GM23338 (cell line): Measurements from ENCODE around the gene PAIP2.

DNA sequence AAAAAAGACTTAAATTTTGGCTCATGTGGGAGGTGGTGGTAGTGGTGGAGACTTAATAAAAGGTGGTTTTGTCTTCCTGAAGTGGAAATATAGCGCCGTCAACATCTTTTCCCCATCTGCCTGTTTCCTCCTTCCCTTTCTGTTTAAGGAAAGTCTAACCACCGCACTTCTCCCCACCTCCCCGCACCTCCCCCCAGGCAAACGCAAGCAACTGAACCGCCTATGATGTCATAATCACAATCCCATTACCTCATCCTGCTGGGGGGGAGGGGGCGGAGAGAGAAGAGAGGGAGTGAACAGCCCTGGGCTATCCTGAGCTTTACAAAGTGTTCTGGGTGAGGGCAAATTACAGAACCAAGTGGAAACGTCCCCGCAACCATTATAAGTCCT, 788 bp upstream of the FAM53C start:
- PRO-cap: bidirectional peak, plus-strand start at position 322 of the sequence, minus-strand start at position 145 of the sequence
- RAMPAGE, long total RNA: no peak

DNA sequence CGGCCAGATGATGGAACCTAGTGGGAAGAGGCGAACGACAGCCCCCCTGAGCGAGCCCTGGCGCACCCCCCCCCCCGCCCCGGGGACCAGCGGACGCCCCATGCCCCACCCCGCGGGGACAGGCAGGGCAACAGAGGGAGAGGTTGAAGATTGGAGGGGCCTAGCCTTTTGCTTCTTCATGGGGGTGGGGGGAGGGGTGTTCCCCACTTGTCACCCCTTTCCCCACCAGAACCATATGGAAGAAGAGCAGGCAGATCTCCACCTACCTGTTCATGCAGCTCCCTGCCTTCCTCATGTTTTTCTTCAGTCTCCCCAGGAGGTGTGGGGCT, 423 bp downstream of the FAM53C start:
- PRO-cap: bidirectional peak, plus-strand start at position 236 of the sequence, minus-strand start at position 235 of the sequence
- RAMPAGE, long total RNA: no peak

GRCh38 chr5:138346705-138347798, 5.4 kb upstream of the KDM3B start:
- PRO-cap: no peak
- RAMPAGE, long total RNA: no peak

- PRO-cap: bidirectional peak, plus-strand start at chr5:138353337, minus-strand start at chr5:138353442; bidirectional peak, plus-strand start at chr5:138353654, minus-strand start at chr5:138353607
- RAMPAGE, long total RNA: no peak
Measured at GRCh38 chr5:138353375-138353961, 983 bp downstream of the KDM3B start.

GRCh38 chr5:138553651-138554780, 11.0 kb upstream of the ETF1 start:
- PRO-cap: no peak
- RAMPAGE, long total RNA: no peak

- PRO-cap: no peak
- RAMPAGE, long total RNA: no peak
Measured at GRCh38 chr5:138565222-138566164, 9.7 kb downstream of the HSPA9 start.

DNA sequence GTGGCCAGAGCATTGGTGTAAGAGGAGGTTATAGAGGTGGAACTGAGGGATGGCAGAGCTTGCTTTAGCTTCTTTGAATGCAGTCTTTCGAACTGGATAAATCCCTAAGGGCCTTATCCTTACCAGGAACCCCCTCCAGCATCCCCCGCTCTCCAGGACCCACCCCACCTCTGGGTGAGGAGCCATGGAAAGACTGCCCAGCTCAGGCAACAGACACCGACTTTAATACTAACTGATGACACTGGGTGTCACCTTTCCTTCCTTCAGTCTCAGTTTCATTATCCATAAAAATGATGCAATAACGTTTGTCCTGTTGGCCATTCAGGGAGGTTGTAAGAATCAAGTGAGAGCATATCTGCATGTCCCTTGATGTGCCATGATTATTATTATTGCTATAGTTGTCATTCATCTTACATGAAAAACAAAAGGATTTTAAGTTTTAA, 50.8 kb upstream of the CTNNA1 start:
- PRO-cap: bidirectional peak, plus-strand start at position 320 of the sequence, minus-strand start at position 195 of the sequence
- RAMPAGE, long total RNA: no peak

- PRO-cap: no peak
- RAMPAGE, long total RNA: no peak
Measured at GRCh38 chr5:138963837-138964369, 88.8 kb upstream of the LRRTM2 start.

DNA sequence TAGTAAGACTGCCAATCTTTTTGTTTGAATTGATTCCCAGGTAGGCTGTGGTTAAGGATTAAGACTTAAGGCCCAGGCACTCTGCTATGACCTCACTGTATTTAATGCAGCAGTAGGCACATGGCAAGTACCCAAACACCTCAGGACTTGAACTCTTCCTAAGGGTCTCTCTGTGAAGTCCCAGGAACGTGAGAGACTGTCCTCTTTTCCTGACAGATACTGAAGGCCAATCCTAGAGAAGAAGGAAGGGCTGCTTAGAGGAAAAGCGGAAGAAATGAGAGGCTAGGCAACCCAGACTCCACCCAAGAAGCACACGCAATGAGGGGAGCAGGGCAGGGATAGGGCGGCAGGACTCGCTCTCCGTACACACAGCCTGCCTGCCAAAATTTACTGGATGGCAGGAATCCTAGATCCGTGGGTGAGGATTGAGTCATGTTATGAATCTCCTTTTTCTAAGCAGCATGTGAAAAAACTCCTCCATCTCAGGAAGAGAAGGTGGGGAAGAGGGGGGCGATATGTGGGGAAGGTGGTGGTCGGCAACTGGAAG, 93.4 kb downstream of the SIL1 start:
- PRO-cap: no peak
- RAMPAGE, long total RNA: no peak

DNA sequence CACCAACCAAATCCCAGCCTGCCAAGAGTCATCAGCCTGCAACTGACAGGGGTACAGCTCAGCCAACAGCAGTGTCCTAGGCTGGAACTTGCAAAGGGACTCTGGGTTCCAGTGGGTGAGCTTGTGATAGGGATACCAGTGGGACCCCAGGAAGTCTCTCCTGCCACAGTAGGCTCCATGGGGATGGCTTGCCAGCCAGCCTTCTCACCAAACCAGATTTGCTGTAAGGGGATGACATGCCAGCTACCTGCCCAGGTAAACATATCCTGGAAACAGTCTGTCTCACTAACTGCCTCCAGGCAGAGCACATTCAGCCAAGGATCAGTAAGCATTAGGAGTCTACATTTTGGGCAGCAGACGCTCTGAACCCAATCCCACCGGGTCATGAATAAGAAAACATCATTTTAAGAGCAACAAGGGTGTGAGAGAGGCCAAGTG, 49.9 kb downstream of the SIL1 start:
- PRO-cap: no peak
- RAMPAGE, long total RNA: no peak

- PRO-cap: no peak
- RAMPAGE, long total RNA: no peak
Measured at GRCh38 chr5:139190108-139190687, 8.0 kb downstream of the SIL1 start.

- PRO-cap: bidirectional peak, plus-strand start at chr5:139294537, minus-strand start at chr5:139294465; bidirectional peak, plus-strand start at chr5:139294782, minus-strand start at chr5:139294747; bidirectional peak, plus-strand start at chr5:139294937, minus-strand start at chr5:139294976
- RAMPAGE, long total RNA: no peak
Measured at GRCh38 chr5:139294348-139295239, 1.1 kb downstream of the MATR3 start.

- PRO-cap: no peak
- RAMPAGE, long total RNA: no peak
Measured at GRCh38 chr5:139315401-139316288, 22.1 kb downstream of the MATR3 start.

GRCh38 chr5:139328666-139329106, 13.0 kb upstream of the PAIP2 start:
- PRO-cap: no peak
- RAMPAGE, long total RNA: no peak

DNA sequence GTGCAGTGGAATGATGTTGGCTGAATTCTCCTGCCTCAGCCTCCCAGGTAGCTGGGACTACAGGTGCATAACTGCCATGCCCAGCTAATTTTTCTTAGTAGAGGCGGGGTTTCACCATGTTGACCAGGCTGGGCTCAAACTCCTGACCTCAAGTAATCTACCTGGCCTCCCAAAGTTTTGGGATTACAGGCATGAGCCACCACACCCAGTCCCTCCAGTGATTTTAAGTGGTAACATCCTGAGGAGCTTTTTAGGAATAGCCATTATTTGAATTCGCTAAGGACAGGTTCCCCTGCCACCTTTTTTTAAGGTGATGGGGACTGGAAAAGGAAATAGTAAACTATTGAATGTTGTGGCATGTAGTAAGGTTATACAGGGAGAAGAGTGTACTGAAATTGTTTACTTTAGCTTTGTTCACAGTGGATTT, 9.7 kb upstream of the PAIP2 start:
- PRO-cap: no peak
- RAMPAGE, long total RNA: no peak

DNA sequence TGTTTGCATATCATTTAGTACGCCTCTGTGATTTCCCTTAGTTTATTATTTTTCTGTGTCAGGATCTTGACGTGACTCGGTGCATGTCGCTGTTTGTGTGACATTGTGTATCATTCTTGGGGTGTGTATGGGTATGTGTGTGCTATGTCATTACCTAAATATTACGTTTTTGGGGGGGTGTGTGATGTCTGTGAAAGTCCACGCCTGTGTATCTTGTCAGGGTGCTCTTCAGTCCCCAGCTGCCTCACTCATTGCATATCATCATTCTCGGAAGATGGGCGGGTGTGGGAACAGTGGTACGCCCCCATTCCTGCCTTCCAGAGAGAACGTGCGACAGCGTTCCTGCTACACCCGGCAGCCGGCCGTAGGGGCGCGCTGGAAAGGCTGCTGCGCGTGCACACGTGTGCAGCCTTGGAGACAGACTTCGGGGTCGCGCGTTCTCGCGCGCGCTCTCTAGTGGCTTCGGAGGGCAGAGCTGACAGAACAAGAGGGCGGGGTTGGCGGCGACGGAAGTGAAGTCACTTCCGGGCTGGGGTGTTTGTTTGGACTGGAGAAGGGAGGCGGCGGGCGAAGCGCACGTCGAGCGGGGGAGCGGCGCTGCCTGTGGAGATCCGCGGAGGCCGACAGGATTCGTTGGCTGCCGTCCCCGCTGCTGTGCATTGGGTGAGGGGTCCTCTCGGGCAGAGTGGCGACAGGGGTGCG, at the start of gene PAIP2:
Gene PAIP2 (plus strand): TSS at position 537 of the 702 bp plus-strand sequence.
- PRO-cap: bidirectional peak, plus-strand start at position 547 of the sequence, minus-strand start at position 366 of the sequence
- RAMPAGE, long total RNA: start-site peak on the plus strand centred at position 570 of the sequence, 59 bp wide, 4,964 and 822 reads in 2 replicates

- PRO-cap: no peak
- RAMPAGE, long total RNA: no peak
Measured at GRCh38 chr5:139379599-139380053, 3.5 kb downstream of the SLC23A1 start.

GRCh38 chr5:139391291-139392118, 1.8 kb upstream of the MZB1 start:
- PRO-cap: unidirectional peak, plus-strand start at chr5:139391935
- RAMPAGE, long total RNA: no peak

DNA sequence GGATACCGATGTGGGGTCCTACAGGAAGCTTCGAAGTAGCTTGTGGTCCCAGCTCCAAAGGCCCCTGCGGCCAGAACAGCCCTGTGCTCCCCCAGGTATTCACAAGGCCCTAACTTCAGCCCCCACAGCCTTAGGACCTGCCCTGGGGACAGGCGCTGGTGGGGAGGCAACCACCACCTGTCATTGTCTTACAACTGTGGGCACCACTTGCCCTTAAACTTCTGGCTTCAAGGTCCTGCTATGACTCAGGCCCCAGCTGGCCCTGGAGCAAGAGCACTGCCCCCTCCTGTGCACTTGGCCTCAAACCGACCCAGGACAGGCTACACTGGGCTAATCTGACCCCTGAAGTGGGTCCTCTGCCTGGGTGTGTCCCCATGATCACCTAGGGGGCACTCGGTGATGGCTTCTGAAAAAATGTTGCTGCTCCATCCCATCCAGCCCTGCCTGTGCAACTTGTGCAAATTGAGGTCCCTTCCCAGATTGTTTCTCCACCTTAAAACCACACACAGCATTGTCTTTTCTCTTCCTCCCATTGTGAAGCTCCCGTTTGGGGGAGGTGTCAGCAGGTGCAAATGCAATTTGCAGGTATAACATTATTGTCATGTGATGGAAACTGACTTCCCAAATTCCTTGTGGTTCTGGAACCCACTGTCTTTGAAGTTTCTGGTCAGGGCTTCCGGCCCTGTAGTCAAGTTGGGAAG, 1.1 kb upstream of the PROB1 start:
- PRO-cap: no peak
- RAMPAGE, long total RNA: no peak

DNA sequence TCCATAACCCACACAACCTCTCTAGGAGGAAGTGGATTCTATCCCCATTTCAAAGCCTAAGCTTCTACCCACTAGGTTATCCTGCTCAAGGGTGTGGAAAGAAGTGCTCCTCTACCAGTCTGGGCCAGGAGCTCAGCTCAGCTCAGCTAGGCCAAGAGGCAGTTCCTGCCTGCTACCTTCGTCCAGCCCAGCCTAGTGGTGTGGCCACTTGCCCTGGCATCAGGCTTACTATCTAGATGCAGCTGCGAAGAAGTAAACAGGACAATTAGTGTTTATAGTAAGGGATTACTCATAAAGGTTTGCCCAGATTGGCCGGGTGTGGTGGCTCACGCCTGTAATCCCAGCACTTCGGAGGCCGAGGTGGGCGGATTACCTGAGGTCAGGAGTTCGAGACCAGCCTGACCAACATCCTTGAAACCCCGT, 12.7 kb upstream of the SPATA24 start:
- PRO-cap: no peak
- RAMPAGE, long total RNA: no peak